Measurements from ENCODE around the genes BRD4, AKAP8 and WIZ.

- PRO-cap, 2 experiments = peak in 1 of 2 experiments; most common plus-strand start chr19:15331051 (in 1); most common minus-strand start chr19:15331649 (in 1)
- RAMPAGE, long total RNA, 5 experiments = no peak in any of the 5 experiments
These were observed 1.2 kb downstream of the BRD4 start for GRCh38 chr19:15330795-15331805.

DNA sequence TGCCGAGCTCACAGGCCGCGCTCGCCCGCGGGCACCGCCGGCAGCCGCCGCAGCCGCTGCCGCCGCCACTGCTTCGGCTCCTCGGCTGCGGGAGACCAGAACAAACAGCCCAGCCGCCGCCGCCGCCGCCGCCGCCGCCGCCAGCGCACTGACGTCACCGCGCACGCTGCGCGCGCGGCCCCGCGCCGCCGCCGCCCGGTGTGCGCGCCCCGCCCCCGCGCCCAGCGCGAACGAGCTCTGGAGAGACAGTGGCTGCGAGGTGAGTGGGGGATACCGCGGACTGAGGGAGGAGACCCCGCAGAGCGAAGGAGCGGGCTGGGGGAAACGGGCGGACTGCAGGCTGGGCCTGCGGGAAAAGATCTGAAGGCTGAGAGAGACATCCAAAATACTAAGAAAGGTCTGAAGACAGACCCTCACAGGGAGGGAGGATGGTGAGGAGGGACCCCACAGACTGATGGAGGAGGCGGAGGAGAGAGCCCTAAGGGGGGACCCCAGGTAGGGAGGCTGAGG is at the start of gene BRD4:
Gene BRD4 (minus strand): TSS at position 150 of the 510 bp plus-strand sequence.
- PRO-cap, 2 experiments = peak in 2 of 2 experiments; most common plus-strand start position 248 of the sequence (in 2); most common minus-strand start position 150 of the sequence (in 2)
- RAMPAGE, long total RNA, 5 experiments = start-site peak on the plus strand in 1 of 5 experiments, centred at position 225 of the sequence, 7 reads per replicate

DNA sequence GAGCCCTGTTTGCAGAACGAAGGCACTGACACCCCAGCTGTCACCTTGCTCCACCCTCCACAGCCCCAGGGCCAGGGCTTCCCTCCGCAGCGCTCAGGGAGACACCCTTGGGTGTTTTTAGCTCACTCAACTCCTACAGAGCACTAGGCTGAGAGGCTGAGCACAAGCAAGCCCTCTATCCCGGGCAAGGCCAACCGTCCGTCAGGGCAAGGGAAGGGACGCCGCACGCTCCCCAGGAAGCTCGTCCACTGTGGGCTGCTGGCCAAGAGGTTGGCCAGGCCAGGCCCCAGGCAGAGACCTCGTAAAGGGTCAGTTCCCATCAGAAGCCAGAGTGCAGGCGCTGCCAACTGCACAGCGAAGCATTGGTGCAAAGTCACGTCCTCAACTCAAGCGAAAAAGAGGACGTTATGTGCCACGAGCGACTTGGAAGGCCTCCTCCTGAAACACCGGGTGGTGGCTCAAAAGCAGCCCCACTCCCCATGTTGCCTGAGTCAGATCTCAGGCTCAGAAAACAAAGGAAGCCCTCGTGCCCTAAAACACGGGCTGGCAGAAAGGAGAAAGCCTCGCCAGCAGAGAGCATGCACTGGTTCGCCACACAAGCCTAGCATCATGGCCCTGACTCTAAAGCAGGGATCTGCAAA is 4.8 kb downstream of the AKAP8 start:
- PRO-cap, 2 experiments = peak in 1 of 2 experiments; most common plus-strand start position 322 of the sequence (in 1); most common minus-strand start position 203 of the sequence (in 1)
- RAMPAGE, long total RNA, 5 experiments = no peak in any of the 5 experiments

DNA sequence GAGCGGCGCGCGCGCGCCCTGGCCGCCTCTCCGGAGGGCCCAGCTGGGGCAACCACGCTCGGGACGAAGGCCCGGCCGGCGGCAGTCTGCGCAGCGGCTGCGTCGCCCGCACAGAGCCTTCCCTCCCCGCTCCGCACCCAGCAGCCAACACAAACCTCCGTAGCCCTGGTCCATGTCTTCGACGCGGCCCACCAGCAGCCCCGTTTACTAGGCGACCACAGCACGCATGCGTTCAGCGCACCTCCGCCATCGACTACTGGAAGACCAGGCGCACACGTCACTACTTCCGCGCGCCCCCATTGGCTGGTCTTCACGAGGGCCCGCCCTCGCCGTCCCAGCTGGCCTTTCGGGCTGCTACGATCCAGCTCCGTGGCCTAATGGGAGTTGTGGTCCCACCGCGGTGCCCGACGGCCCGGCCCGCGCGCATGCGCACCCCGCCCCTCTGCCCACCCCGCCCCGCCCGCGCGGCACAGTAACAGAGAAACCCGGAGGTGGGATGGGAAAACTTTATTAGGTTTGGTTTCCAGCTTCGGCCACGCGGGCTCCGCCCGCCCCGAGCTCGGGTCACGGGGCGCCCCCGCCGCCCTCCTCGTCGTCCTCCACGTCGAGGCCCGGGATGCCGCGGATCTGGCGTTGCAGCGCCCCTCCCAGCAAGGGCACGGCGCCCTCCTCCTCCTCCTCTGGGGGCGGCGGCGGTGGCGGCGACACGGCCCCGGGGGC is at the start of gene AKAP8:
Gene AKAP8 (minus strand): TSS at position 230 of the 720 bp plus-strand sequence.
- PRO-cap, 2 experiments = peak in 2 of 2 experiments; most common plus-strand start position 510 of the sequence (in 2); most common minus-strand start position 258 of the sequence (in 2)
- RAMPAGE, long total RNA, 5 experiments = start-site peak on the minus strand in 4 of 5 experiments, centred at positions 206 to 242 of the sequence, 27 to 456 reads per replicate

GRCh38 chr19:15431402-15432536 is 13.0 kb upstream of the AKAP8L start:
- PRO-cap, 2 experiments = peak in 1 of 2 experiments; most common plus-strand start chr19:15432344 (in 1)
- RAMPAGE, long total RNA, 5 experiments = no peak in any of the 5 experiments

DNA sequence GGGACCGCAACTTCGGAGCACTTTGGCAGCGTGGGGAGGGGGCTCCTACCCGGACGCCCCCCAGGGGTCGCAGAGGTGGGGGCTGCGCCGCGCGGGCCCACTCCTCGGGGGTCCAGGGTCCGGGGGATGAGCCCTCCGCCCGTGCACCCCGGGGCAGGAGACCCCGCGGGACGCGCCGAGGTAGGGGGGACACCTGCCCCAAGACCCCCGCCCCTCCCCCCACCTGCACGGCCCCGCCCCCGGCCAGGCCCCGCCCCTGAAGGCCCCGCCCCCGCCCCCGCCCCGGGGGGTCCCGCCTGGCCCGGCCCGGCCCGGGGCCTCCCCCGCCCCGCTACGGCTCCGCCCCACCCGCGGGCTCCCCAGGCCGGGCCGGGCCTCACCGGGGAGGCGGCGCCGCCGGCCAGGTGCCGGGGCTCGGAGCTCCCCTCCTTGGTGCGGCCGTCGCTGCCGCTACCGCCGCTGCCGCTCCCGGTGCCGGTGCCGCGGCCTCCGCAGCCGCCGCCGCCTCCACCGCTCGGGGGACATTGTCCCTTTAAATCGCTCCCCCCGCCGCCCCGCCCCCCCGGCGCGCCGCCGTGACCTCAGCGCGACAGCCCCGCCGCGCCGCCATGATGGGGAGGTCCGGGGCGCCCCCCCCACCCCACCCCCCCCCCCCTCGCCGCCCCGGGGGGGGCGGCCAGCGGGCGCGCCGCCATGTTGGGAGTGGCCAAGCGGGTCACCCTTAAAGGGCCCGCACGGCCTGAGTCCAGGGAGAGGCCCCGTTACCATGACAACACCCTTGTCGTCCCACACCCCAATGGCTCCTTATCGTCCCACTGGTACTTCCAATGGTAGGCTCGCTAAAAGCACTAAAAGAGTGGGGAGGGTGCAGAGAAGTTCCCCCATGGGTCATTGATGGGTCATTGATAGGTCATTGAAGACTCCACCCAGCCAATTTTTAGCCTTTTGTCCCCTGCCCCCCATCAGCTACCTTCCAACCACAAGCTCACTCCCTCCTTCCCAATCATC is at the start of gene WIZ:
Gene WIZ (minus strand): TSS at position 539 of the 1,008 bp plus-strand sequence.
- PRO-cap, 2 experiments = peak in 2 of 2 experiments; most common minus-strand start position 526 of the sequence (in 1)
- RAMPAGE, long total RNA, 5 experiments = no peak in any of the 5 experiments

DNA sequence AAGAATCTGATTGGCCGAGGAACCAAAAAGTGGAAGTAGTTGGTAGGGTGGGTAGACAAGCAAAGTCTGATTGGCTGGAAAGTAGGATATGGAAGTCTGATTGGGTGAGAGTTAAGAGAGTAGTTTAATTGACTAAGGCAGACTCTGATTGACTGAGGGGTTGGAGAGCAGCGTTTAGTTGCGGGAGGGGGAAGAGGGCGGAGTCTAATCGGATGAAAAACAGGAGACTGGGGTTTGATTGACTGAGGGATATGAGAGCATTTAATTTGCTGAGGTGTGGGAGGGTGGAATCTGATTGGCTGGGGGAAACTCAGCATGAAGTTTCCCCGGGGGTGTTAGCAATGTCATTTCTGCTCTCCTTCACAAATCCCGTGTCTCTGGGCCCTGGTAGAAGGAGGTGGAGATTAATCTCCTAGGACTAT is 9.3 kb upstream of the CYP4F22 start:
- PRO-cap, 2 experiments = no peak in any of the 2 experiments
- RAMPAGE, long total RNA, 5 experiments = no peak in any of the 5 experiments

GRCh38 chr19:15629204-15629622 is 11.5 kb upstream of the CYP4F3 start:
- PRO-cap, 2 experiments = no peak in any of the 2 experiments
- RAMPAGE, long total RNA, 5 experiments = no peak in any of the 5 experiments

GRCh38 chr19:15643268-15643736 is 2.6 kb downstream of the CYP4F3 start:
- PRO-cap, 2 experiments = no peak in any of the 2 experiments
- RAMPAGE, long total RNA, 5 experiments = no peak in any of the 5 experiments

GRCh38 chr19:15830385-15831272 is 15.2 kb upstream of the OR10H1 start:
- PRO-cap, 2 experiments = no peak in any of the 2 experiments
- RAMPAGE, long total RNA, 5 experiments = no peak in any of the 5 experiments

DNA sequence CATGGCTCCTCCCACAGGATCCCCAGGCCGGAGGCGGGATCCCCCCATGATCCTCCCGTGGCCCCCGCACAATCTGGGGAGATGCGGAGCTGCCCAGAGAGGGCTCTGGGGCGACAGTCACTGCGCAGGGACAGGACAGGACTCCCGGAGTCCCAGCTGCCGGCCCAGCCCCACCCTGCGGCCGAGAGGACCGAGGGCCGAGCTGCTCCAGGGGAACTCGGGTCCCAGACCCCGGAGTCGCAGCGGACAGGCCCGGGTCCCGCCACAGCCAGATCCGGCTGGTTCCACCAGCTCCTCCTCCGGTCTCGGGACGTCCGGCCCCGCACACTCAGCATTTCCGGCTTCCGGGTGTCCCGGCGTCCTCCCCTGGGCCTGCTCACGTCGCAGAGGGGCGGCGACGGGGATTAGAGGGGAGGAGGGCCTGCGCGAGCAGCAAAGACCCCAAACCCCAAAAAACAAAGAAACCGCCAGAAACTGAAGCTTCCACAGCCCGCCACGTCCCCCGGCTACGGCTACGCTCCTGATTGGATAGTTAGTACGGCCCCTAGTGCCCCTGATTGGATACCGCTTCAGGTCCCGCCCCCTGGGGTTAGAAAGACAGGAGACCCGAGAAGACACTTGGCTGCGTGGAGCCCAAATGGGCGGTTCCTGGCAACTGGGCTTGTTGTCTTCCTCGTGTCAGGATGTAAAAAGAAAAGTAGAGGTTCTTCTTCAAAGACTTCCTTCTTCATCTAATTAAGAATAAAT is 21.3 kb upstream of the OR10H1 start:
- PRO-cap, 2 experiments = peak in 2 of 2 experiments; most common plus-strand start position 76 of the sequence (in 1); most common minus-strand start position 122 of the sequence (in 1)
- RAMPAGE, long total RNA, 5 experiments = no peak in any of the 5 experiments

DNA sequence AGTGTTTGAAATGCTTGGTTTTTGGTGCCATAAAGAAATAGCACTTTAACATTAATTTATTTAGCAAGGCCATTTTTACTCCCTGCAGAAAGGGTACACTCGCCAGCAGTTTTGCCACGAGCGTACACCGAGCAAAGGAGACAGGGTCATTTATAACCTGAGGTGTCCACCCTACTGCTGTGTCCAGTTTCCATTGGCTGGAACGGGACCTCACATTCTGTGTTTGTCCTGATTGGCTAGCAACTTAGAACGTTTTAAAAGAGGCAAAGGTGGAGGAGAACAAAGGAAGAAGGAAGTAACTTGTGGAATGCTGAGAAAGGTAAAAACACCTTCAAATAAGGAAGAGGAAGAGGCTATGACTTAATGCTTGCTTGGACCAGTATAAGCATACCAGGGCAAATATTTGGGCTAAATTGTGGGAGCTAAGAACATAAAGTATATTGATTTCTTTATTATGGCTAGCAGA is 21.9 kb upstream of the OR10H1 start:
- PRO-cap, 2 experiments = peak in 2 of 2 experiments; most common plus-strand start position 257 of the sequence (in 1); most common minus-strand start position 126 of the sequence (in 2)
- RAMPAGE, long total RNA, 5 experiments = no peak in any of the 5 experiments

GRCh38 chr19:16014765-16015826 is 61.2 kb upstream of the TPM4 start:
- PRO-cap, 2 experiments = no peak in any of the 2 experiments
- RAMPAGE, long total RNA, 5 experiments = no peak in any of the 5 experiments

- PRO-cap, 2 experiments = no peak in any of the 2 experiments
- RAMPAGE, long total RNA, 5 experiments = no peak in any of the 5 experiments
These were observed 34.7 kb upstream of the TPM4 start for GRCh38 chr19:16041585-16042030.

DNA sequence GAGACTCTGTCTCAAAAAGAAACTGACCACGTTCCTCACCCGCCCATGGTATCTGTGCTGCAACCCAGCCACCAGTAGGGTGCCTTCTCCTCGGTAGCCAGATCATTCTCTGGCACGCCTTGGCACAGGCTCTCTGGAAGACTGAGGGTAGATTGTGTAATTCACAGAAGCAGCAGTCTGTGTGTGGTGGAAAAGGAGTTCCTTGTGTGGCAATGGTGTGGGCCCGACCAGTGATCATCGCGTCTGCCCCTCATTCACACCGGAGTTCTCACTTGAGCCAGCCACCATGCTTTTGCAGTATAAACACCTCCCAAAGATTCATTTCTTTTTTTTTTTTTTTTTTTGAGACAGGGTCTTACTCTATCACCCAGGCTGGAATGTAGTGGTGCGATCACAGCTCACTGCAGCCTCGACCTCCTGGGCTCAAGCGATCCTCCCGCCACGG is 7.2 kb downstream of the TPM4 start:
- PRO-cap, 2 experiments = no peak in any of the 2 experiments
- RAMPAGE, long total RNA, 5 experiments = no peak in any of the 5 experiments

DNA sequence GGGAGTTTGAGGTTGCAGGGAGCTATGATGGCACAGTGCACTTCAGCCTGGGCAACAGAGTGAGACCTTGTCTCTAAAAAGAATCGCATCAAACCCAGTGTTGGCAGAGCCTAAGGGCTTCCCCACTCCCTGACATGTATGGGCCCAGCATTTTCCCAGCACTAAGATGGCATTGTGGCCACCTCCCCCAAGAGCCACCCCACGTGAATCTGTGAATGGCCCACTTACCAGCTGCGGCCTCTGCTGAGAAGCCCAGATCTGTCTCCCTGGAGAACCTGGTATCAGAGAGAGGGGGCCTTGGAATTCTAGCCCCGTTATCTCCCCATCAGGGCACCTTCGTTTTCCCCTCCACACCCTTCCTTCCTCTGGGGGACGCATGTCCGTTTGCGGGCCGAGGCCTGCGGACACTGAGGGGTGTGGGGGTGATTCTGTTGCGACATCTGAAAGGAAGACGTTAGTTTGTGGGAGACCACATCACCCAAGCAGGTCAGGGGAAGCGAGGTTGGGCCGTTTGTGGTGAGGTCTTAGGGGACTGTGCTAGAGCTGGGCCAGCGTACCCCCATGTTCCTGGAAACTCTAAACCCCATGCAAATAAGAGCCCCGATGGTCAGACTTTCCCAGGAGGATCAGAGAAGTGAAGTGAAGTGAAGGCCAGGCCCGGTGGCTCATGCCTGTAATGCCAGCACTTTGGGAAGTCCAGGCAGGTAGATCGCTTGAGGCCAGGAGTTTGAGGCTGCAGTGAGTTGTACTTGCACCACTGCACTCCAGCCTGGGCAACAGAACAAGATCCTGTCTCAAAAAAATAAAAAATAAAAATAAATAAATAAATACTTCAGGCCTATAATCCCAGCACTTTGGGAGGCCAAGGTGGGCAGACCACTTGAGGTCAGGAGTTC is 3.7 kb upstream of the HSH2D start:
- PRO-cap, 2 experiments = no peak in any of the 2 experiments
- RAMPAGE, long total RNA, 5 experiments = no peak in any of the 5 experiments

DNA sequence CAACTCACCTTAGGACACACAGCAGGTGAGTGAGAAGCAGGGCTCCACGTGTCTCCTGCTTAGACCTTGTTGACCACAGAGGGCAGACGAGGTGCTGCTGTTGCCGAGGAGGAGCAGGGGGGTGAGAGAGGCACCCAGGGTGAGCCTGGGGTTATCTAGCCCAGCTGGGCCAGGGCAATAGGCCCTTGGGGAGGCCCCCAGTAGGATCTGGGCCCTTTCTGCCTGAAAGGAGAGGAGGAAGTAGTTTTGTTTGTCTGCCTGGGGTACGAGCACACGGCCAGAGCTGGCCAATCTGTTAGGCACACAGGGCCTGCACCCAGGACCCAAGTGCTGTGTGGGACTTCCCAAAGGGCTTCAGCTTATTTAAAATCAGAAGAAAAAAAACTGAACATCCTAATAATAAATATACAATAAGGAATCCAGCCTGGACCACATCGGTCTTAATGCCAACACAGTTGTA is 2.3 kb upstream of the HSH2D start:
- PRO-cap, 2 experiments = no peak in any of the 2 experiments
- RAMPAGE, long total RNA, 5 experiments = no peak in any of the 5 experiments

GRCh38 chr19:16197080-16197353 is 694 bp upstream of the AP1M1 start:
- PRO-cap, 2 experiments = no peak in any of the 2 experiments
- RAMPAGE, long total RNA, 5 experiments = no peak in any of the 5 experiments

DNA sequence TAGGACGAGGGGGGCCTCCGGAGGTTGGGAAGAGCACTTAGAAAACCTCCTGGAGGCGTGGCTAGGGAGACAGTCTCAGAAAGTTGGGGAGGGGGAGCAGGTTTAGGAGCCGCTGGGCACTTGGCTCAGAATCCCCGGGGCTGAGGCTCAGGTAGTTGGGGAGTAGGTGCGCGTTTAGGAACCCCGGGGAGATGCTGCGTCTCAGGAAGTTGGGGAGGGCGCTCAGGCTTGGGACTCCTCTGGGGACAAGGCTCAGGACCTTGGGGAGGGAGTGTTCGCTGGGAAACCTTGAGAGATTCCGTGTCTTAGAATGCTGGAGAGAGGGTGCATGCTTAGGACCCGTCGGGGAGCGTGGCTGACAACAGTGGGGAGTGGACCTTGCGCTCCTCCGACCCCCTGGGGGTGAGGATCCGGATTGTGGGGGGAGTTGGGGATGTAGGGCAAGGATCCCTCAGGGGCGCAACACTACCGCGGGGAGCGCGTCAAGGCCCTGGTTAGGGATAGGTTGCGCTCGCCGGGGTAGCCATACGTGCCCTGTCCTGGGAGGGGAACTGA is 1.7 kb downstream of the KLF2 start:
- PRO-cap, 2 experiments = no peak in any of the 2 experiments
- RAMPAGE, long total RNA, 5 experiments = no peak in any of the 5 experiments

- PRO-cap, 2 experiments = peak in 1 of 2 experiments; most common plus-strand start chr19:16348050 (in 1)
- RAMPAGE, long total RNA, 5 experiments = no peak in any of the 5 experiments
These were observed 23.2 kb downstream of the KLF2 start for GRCh38 chr19:16347883-16348218.

All from thyroid gland (tissue), 7 donors.